Bronchial epithelial cell (primary cell): ENCODE measurements around a stretch of chr2.

GRCh38 chr2:85710479-85710904, 16.3 kb downstream of the GNLY start:
- RRBS, 2 experiments = no CpG with 5 or more reads among the region's 6 CpGs

DNA sequence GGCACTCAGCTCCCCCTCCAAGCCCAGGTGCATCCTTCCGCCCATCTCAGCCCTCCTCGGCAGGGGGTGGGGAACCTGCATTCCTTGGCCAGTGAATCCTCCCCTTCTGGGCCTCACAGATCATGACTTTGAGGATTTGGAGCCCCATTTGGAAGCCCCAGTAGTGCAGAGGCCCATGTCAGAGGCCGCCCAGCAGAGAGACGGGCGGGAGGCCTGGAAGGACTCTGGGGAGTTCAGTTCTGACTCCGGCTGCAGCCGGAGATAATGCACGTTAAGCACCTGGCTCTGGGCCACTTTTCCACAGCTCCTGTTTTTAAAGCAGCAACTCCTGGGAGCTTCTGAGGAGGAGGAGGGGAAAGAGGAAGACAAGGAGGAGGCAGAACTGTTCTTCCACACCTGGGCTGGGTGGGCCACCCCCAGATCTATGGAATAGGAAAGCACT, 14.9 kb downstream of the ATOH8 start:
- RRBS, 2 experiments = no CpG with 5 or more reads among the region's 8 CpGs

DNA sequence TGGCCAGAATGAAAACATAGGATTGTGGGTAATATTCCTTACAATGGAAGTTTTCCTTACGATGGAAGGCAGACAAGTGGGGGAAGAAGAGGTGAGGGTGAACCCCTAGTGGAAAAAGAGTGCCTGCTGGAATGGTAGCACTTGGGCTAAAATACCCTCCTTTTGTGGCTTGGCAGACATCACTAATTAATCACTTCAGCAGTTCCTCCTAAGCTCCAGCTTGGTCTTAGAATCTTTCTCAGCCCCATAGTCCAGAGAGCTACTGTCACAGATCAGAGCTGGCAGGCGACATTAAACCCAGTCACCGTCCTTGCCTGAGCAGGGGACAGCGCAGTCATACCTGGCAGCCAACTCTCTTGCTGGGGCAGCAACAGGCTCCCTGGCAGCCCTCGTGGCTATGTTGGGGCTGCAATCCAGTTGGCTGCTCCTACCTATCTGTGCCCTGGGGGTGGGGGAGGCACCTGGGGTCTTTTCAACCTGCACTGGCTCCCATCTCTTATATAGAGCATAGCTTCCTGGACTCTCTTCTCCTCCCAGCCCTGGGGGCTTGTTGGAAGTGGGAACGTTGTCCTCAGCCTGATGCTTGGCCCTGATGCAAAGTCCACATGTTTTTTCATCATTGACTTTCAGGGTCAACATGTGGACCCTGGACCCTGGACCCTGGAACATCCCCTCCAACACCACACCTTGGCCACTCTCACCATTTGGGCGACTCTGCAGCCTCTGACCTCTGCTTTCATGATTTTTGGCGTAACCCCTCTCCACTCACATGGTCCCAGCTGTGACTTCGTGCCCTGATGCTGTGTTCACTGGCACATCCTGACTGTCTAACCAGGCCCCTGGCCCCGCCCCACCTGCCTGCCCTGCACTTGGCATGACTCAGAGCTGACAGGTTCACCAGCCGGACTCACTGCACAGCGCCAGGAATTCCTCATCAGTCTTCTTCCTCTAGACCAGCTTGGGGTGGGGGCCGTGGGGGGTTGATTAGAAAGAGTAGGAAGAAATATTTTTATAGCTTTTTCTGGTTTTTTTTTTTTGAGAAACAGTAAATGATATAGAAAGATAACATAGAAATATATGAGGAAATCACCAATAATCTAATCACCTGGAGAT, 45.6 kb downstream of the ATOH8 start:
- RRBS, 2 experiments = no CpG with 5 or more reads among the region's 13 CpGs

DNA sequence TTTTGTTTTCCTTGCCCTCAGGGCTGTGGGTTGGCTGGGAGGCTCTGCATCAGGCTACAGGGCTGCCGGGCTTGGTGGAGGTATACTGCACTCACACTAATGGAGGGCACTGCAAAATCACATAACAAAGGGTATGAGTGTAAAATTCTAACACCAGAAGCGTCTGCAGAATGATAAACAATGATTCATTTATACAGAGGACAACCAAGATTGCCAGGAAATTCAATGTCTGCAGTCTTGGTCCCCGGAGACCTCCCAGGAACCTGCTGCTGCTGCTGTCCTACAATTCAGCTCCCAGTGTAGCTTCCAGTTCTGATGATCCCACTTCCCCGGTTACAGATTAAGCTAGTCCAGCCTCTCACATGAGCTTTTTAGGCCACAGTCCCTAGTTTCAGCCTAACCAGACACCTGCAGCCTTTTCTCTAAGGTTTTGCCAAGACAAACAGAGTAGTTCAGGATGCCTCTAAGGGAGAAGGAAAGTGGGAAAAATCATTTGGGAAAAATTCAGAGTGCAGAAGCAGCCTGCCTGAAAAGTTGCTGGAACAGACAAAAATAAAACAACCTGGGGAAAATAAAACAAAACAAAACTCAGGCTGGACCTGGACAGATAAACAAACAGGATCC, 32.4 kb upstream of the ST3GAL5 start:
- RRBS, 2 experiments = 7 to 30% methylated on average over 2 of the region's 4 CpGs

DNA sequence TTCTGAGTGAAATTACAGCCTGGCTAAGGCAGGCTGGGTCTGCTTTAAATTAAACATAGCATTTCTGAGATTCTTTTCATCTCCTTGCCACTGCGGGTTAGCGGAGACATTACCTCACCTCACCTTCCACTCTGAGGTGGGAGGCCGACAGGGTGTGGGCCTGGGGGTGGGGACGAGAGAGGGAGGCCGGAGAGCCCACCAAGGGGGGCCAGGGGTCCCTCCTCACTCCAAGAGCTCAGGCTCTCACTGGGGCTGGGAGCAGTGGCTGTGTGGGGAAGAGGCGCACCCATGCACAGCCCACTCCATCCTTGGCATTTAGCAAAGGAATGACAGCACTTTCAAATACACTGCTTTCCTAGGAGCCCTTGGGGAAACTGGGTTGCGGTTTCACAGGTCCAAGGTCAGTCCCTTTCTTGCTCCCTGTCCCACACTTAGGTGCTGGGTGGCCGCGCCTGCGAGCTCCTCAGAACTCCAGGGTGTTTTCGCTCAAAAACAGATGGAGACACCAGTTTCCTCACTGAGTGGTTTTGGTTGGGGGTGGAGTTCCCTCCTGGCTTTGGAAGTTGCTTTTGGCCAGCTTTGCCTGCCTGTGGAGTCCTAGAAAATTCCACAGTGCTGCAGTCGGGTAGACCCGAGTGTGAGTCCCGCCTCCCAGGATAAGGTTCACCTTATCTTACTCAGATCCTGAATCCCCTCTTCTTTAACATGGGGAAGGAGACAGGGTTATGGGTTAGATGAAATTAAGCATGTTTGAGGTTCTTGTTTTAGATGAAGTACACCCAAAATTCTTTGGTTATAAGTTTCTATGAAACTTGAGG, 107.1 kb downstream of the POLR1A start:
- RRBS, 2 experiments = no CpG with 5 or more reads among the region's 14 CpGs

DNA sequence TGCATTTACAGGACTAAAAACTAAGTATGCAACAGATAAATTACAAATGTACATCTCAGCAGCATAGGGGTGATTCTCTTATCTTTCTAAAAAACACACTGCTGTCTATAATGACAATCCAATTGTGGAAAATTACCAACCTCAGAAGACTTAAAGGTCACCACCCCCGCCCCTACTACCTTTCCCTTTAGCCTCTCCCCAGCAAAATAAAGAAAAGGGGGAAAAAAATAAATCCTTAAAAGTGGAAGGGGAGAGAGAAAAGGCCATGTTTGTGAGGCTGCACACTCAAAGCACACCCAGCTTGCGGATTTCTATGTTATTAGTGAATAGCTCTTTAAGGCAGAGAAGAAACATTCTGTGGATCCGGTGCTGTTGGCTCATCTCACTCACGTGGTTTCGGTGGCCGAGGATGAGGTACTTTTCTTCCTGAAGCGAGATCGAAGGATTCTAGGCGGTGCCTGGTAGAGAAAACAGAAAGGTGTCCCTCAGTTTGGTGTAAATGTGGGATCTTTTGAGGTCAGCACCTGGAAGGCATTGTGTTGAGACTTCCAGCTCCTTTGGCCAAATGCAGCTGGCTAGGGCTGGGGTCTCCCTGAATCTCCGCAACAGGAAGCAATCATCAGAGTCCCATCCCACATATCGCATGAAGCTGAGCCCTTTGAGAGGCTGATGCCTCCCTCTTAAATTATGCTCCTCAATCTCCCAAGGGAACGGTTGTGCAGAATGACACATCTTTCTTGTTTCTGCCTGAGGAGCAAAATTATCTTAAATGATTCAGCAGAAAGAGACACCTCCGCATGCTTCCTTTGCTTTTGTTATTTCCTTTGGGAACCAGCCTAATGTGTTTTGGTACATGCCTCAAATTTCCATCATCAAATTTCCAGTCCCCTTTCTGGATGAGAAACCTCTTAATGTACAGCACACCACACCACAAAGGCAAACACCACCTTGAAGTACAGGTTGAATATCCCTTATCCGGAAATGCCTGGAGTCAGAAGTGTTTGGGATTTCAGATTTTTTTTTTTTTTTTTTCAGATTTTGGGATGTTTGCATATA, 17.7 kb downstream of the MRPL35 start:
- RRBS, 2 experiments = no CpG with 5 or more reads among the region's 14 CpGs

GRCh38 chr2:86280506-86280850, 56.9 kb downstream of the REEP1 start:
- RRBS, 2 experiments = no CpG with 5 or more reads among the region's 5 CpGs

GRCh38 chr2:86290514-86290801, 47.0 kb downstream of the REEP1 start:
- RRBS, 2 experiments = no CpG with 5 or more reads among the region's 4 CpGs

DNA sequence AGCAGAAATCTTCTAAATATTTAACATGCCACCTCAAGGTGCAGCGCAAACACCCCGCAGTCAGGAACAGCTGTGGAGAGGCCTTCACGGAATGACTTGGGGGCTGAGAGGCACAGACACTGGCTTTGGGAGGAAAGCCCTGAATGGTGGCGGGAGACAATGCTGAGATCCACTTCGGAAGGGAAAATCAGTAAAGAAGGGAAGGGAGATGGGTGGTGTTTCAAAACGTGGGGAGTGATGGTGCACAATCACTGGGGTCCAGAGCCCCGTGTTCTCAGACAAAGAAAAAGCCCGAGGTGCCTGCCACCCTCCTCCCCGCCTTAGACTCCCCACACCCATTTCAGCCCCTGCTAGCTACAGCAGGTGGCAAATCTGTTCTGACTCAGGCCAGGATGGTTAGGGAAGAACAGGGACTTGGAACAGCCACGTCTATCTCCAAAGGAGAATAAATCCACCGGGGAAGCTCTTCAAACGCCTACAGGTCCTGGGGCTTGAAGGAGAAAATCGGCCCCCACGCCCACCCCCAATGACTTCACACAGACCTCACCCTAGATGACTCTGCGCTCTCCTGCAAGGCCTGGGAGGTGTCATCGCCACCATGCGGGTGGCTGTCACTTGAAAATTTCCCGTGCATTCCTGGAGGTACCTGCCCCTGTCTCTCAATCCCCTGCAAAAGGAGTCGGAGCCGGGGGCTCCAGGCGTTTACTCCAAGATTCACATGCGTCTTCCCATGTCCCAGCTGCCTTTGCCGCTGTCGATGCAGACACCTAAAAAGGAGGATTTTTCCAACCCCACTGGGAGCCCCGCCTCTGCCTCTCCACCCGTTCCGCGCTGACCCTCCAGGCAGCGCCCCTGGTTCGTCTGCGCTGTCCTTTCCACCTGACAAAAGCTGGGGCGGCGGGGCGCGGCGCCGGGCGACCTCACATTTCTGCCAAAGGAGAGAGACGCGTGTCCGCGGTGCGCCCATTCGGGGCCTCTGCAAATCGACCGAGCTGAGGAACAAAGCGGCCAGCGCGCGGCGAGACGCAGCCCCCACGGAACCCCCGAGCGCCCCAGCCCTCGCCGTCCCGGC, 915 bp downstream of the REEP1 start:
- RRBS, 2 experiments = no CpG with 5 or more reads among the region's 58 CpGs

GRCh38 chr2:86482434-86482926, 41.3 kb downstream of the KDM3A start:
- RRBS, 2 experiments = no CpG with 5 or more reads among the region's 2 CpGs

GRCh38 chr2:86528970-86529522, 34.2 kb downstream of the CHMP3 start:
- RRBS, 2 experiments = no CpG with 5 or more reads among the region's 4 CpGs

- RRBS, 2 experiments = no CpG with 5 or more reads among the region's 4 CpGs
These were observed 4.5 kb upstream of the RNF103 start for GRCh38 chr2:86627962-86628683.

- RRBS, 2 experiments = no CpG with 5 or more reads among the region's 1 CpG
These were observed 33.1 kb downstream of the RMND5A start for GRCh38 chr2:86753081-86753743.

GRCh38 chr2:86783638-86784397, 6.9 kb downstream of the CD8A start:
- RRBS, 2 experiments = no CpG with 5 or more reads among the region's 9 CpGs

DNA sequence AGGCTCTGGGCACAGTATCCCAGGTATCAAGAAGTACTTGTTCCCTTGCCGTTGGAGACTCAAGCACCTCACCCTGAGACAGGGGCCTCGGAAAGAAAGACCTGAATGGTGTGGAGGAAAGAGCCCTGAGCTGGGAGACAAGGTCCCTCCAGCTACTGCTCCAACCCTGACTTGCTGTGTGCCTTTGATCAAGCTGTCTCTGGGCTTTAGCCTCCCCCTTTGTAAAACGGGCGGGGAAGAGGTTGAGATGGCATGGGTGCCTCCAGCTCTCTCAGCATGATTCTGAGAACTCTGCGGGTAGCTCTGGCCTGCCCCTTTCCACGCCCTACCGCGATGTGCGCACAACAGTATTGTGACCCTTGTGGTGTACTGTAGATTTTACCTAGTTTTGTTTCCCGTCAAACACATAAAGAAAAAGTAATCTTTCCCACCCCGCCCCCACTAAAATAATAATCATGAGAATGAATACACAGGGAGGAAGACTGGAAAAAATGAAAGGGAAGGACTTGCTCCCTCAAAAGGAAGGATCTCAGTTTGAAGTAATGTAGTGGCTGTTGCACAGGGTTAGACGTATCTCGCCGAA, 5.3 kb downstream of the CD8A start:
- RRBS, 2 experiments = no CpG with 5 or more reads among the region's 14 CpGs

GRCh38 chr2:86793585-86794188, 3.0 kb upstream of the CD8A start:
- RRBS, 2 experiments = no CpG with 5 or more reads among the region's 5 CpGs

GRCh38 chr2:87136625-87136856, 114.9 kb upstream of the PLGLB1 start:
- RRBS, 2 experiments = no CpG with 5 or more reads among the region's 4 CpGs

GRCh38 chr2:87517453-87517822, 230.4 kb upstream of the PLGLB2 start:
- RRBS, 2 experiments = no CpG with 5 or more reads among the region's 7 CpGs

DNA sequence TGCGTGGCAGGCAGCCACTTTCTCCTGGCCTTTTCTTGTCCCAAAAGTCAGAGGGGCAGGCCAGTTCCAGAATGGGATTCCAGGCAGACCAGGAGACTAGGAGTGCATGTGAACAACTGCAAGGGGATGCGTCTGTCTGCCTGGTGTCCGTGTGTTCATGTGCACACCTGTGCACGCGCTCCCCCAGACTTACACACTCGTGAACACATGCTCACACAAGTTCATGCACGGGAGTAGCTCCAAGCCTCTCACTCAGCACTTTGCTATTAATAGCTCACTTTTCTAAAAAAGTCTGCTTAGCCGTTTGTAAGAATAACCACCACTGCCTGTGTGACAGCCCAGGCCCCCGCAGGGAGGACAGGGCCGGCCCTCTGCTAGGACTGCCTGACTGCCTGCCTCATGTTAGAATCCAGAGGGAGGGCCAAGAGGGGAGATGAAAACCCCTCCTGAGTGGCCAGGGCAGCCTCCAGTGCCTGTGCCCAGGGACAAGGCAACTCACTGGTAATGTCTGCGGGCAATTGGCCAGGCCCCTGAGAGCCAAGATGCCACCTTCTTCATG, 153.0 kb upstream of the PLGLB2 start:
- RRBS, 2 experiments = no CpG with 5 or more reads among the region's 11 CpGs

- RRBS, 2 experiments = no CpG with 5 or more reads among the region's 7 CpGs
These were observed 111.1 kb upstream of the PLGLB2 start for GRCh38 chr2:87636768-87637258.